SJSA1 (cell line): ENCODE results near the genes MAGEA1, HAUS7, MECP2 and OPN1LW.

GRCh38 chrX:153178770-153179487 lies at the start of gene MAGEA1:
Gene MAGEA1, plus strand, starts transcription at chrX:153179284.
- RAMPAGE, long total RNA = no peak

- RAMPAGE, long total RNA = no peak
Measured at GRCh38 chrX:153469955-153471258, at the start of gene HAUS7. Gene HAUS7, minus strand, starts transcription at chrX:153470576.

- RAMPAGE, long total RNA = no peak
Measured at GRCh38 chrX:153487479-153487994, 7.2 kb upstream of the BGN start.

GRCh38 chrX:153496145-153497114 lies 1.6 kb downstream of the BGN start:
- RAMPAGE, long total RNA = no peak

DNA sequence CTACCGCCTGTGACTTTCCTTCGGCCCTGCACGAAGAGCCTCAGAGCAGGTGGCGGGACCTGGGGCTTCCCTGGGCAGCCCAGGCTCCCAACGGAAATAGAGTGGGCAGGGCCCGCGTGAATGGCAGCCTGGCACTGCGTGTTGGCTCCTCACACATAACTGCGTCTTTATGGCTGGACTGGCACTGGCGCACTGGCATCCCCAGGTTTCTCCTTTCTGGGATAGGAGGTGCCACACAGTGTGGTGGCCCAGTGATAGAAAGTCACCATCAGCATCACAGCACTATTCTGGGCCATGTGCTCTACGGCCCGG lies 7.3 kb upstream of the ATP2B3 start:
- RAMPAGE, long total RNA = no peak

GRCh38 chrX:153609680-153610304 lies 10.9 kb upstream of the CCNQ start:
- RAMPAGE, long total RNA = no peak

DNA sequence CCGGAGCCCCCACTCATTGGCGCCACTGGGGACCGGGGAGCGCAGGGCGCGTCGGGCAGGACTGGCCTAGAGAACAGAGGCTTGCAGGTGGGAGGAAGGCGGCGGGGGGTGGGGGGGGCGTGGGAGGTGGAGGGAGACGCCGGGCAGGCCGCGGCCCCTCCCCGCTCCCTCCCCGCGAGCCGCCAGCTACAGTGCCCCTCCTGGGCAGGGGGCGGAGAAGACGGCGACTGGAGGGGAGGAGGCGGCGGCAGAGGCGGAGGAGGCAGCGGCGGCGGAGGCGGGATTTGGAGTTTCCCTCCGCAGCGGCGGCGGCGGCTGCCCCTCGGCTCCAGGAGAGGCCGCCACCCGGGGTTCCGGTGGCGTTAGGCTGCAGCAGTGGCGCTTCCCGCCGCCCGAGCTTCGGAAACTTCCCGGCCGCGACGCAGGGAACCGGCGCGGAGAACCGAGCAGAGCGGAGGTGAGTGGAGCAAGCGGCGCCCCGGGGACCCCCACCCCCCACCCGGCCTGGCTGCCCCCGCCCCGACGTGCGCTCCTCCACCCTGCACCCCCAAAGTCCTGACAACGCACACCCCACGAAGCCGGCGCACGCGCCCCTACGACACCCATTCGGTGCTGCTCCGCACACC lies 4.7 kb upstream of the DUSP9 start:
- RAMPAGE, long total RNA = no peak

DNA sequence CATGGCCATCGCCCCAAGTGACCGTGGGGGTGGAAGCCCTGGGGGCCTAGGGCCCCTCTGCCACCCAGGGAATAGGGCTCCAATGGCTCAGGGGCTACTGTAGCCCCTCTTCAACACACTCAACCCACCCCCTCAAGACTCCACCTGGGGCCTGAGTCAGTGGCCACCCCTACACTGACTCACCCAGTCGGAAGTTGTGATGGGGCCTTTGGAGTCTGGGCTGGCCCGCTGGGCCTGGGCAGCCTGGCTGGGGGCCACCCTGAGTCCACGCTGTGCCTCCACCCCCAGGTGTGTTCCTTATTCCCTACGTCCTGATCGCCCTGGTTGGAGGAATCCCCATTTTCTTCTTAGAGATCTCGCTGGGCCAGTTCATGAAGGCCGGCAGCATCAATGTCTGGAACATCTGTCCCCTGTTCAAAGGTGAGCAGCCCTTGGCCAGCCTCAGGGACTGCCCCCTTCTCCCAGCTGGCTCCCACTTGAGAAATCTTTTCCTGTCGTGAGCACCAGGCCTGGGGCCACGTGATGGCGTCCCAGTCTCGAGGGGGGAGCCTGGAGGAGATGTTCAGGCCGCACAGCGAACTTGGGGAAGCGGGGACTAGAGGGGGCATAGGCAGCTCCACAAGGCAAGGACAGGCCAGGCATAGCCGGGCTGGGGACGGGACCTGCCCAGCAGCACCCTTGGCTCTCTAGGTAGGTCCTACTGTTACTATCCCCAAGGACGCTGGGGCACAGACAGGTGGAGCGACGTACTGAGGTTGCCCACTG lies 2.5 kb downstream of the SLC6A8 start:
- RAMPAGE, long total RNA = no peak

DNA sequence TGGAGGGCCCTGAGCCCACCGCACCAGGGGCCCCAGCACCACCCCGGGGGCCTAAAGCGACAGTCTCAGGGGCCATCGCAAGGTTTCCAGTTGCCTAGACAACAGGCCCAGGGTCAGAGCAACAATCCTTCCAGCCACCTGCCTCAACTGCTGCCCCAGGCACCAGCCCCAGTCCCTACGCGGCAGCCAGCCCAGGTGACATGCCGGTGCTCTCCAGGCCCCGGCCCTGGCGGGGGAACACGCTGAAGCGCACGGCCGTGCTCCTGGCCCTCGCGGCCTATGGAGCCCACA lies 356 bp downstream of the ABCD1 start:
- RAMPAGE, long total RNA = no peak

- RAMPAGE, long total RNA = no peak
Measured at GRCh38 chrX:153744832-153745356, 19.2 kb upstream of the PLXNB3 start.

DNA sequence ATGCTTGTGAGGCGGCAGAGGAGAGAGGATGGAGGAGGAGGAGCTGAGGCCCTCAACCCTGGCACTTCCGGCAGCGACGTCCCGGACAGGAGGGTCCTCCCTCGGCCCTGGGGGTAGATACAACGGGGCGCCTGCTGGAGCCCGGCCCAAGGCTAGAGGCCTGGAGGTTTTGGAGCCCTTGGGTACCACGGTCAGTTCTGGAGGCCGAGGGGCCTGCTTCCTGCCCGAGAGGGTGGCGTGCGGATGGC lies 13.5 kb downstream of the SSR4 start:
- RAMPAGE, long total RNA = no peak

DNA sequence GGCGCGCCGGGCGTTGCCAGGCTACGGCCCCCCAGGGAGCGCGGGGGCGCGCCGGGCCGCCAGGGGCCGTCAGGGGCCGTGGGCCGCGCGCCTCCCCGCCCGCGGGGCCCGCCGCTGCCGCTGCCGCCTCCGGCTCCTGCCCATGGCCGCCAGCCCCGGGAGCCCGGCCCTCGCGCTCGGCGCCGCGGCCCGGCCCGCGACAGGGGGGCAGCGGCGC lies 124 bp upstream of the PDZD4 start:
- RAMPAGE, long total RNA = no peak

DNA sequence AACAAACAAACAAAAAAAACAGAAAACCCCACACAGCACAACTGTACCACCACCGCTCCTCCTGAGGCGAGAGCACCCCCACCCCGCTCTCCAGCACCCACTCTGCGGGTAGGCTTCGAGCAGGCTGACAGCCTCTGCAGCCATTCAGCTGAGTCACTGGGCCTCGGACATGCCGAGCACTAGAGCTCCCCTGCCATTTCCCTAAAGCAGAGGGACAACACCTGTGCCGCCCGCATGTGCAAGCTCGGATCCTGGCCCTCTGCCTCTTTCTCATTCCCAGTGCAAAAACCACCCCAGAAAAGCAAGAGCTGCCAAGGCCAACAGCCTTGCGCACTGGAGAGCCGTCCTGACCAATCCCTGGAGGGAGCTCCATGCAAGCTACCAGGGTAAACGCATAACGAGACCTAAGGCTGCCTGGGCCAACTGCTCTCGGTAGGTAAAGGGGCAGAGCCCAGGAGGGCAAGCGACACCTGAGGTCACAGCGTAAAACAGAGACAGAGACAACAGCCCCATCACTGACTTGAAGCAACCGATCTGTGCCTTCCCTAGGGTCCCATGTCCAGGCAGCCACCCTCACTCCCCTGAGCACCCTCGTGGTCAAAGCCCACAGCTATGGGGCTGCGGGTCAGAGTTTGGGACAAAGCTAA lies 5.3 kb downstream of the HCFC1 start:
- RAMPAGE, long total RNA = no peak

GRCh38 chrX:153973162-153973794 lies 724 bp downstream of the TMEM187 start:
- RAMPAGE, long total RNA = no peak

GRCh38 chrX:153999589-154000464 lies 19.9 kb downstream of the IRAK1 start:
- RAMPAGE, long total RNA = no peak

DNA sequence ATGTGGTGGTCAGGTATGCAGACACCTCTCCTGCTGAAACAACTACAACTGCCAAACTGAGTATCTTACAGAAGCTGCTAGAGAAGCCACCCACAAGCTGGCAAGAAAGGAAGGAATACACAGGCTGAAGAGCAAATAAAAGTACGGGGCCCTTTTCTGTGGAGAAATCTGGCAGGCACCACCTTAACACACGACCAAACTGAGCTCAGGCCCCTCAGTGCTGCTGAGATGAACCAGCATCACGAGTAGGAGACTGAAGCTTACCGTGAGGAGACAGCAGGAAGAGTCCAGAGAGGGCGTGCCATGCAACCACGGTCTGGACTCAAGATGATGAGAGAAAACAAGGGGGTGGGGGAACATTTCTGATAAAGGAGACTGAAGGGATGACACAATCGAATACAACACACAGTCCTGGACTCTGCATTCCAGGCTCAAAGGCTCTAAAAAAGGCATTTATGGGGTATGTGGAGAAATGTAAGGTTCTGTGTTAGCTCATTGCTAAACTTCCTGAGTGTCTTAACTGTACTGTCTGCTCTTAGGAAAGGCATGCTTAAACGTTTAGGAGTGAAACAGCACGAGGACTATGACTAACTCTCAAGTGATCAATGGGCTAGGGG lies 20.5 kb upstream of the IRAK1 start:
- RAMPAGE, long total RNA = no peak

DNA sequence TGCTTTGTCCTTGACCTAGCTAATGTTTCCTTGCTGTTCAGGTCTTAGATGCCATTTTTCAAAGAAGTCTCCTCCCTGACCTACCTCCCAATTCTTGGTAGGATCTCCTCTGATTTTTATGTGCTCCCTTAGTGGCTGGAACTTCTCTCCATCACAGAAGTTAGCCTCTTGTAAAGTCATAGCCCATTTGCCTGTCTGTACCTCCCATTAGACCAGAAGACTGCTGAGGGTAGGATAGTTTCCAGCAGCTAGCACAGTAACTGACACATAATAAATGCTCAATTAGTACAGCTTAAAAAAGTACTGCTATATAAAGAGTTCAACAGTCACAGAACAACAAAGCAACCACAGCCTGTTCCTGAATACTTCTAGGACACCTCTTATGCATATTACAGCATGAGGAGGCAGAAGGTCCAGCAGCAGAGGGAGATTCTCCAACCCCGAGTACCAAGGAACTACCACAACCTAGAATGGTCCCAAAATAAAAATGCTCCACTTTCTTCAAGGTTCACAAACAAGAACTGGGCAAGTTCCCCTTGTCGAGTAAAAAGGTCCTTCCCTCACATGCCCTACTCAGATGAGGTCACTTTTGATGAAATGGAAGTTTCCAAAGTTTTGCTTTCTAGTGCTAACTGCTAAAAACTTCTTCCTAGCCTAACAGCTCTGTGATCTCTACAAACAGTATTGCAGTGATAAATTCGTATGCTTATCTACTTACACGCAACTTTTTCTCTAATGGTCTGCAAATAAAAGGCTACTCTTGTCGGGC lies 13.0 kb downstream of the MECP2 start:
- RAMPAGE, long total RNA = no peak

- RAMPAGE, long total RNA = no peak
Measured at GRCh38 chrX:154096066-154096509, 1.4 kb downstream of the MECP2 start.

DNA sequence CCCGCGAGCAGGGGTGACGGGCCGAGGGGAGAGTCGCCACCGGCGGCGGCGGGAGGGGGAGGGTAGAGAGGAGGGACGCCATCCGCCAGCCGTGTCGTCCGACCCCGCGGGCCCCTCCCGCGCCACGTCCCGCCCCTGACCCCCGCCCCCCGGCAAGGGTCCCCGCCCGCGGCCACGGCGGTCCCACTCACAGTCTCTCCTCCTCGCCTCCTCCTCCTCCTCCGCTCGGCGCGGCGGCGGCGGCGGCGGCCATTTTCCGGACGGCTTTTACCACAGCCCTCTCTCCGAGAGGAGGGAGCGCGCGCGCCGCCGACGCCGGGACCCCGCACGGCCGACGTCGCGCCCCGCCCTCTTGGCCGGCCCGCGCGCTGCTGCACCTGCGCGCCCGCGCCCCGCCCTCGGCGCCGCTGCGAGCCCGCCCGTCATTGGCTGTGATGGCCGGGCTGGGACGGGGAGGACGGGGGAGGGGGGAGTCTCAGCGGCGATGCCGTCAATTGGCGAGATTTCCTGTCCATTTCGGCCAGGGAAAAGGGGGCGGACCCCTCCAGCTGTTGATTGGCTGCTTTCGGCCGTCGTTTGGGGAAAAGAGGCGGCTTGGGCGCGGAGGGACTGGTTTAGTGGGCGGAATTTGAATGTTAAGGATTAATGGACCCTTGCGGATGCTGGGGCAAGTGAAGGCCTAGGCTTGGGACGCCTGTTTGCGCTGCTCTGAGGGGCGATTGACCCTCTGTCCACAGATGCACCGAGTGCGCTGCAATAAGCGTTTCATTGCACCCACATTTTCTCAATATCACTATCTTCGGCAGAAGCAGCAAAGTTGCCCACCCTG lies at the start of gene MECP2:
Gene MECP2, minus strand, starts transcription at position 305 of the 829 bp plus-strand sequence.
- RAMPAGE, long total RNA = no peak

- RAMPAGE, long total RNA = no peak
Measured at GRCh38 chrX:154143999-154144493, at the start of gene OPN1LW. Gene OPN1LW, plus strand, starts transcription at chrX:154144243.